ENCODE data around the genes PLEKHJ1 and PEAK3.

- PRO-cap, 2 experiments = no peak in any of the 2 experiments
Measured at GRCh38 chr19:1883689-1884677, 1.3 kb downstream of the ABHD17A start.

DNA sequence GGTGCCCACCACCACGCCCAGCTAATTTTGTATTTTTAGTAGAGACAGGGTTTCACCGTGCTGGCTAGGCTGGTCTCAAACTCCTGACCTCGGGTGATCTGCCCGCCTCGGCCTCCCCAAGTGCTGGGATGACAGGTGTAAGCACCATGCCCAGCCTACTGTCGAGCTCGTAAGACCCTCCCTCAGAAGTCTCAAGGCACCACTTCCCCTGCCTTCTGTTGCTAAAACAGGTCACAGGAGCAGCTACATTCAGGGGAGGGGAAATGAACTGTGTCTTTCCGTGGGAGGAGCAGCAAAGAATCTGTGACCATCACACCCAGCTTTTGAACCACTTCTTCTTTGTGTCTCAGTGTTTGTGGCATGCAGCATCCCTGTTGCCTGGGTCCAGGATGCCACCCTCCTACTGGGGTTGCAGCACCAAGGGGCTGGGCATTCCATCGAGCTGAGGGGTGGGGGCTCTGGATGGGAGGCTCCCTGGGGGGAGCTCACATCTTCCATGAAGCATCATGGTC lies 7.8 kb upstream of the CSNK1G2 start:
- PRO-cap, 2 experiments = no peak in any of the 2 experiments

DNA sequence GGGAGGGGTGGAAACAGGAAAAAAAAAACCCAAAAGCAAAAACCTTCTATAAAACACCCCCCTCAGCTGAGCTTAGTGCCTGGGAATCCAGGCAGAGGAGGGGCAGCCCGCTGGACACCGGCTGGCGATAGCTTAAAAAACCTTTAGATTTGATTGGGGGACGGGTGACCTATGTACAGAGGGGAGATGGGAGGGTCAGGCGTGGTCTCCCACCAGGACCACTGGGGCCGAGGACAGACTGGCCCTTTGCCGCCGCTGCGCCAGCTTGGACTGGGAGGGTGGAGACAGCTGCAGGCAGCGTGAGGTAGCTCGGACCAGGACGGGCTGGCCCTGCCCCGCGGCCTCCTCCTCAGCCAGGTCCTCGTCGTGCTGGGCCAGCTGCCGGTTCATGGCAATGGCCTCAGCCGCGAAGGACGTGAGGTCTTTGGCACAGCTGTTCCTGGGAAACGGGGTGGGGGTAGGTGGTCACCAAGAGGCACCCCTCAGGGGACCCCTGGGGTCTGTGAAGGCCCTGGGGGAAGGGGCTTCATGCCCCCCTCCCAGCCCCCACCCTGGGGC lies 11.5 kb downstream of the MKNK2 start:
- PRO-cap, 2 experiments = no peak in any of the 2 experiments

DNA sequence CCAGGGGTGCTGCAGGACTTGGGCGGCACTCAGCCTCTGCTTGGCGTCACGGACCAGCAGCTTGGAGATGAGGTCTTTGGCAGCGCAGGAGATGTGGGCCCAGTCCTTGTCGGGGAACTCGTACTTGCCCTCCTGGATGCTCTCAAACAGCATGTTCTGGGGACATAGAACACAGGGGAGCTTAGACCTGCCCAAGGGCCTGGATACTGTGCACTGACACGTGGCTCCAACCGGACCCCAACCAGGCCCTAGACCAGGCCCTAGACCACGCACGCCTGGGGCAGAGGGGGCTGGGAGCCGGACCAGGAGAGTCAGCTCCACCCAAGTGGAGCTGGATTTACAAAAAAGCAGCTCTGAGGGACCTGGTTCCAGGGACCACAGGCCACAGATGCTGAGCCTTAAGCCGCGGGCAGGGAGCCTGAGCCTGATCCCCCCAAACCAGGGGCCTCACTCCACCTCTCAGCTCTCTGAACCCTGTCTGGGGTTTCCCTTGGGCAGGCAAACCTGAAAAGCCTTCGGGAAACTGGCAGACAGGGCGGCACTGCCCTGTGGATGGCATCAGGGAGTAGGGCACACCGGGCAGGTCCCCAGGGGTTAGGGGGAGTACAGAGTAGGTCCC lies 9.9 kb downstream of the MKNK2 start:
- PRO-cap, 2 experiments = no peak in any of the 2 experiments

- PRO-cap, 2 experiments = no peak in any of the 2 experiments
Measured at GRCh38 chr19:2092742-2093141, 3.4 kb downstream of the MOB3A start.

- PRO-cap, 2 experiments = no peak in any of the 2 experiments
Measured at GRCh38 chr19:2097077-2097202, 225 bp downstream of the IZUMO4 start.

GRCh38 chr19:2097343-2097894 lies 704 bp downstream of the IZUMO4 start:
- PRO-cap, 2 experiments = no peak in any of the 2 experiments

GRCh38 chr19:2118306-2119039 lies 21.8 kb downstream of the IZUMO4 start:
- PRO-cap, 2 experiments = no peak in any of the 2 experiments

- PRO-cap, 2 experiments = no peak in any of the 2 experiments
Measured at GRCh38 chr19:2154673-2154969, 3.3 kb upstream of the AP3D1 start.

DNA sequence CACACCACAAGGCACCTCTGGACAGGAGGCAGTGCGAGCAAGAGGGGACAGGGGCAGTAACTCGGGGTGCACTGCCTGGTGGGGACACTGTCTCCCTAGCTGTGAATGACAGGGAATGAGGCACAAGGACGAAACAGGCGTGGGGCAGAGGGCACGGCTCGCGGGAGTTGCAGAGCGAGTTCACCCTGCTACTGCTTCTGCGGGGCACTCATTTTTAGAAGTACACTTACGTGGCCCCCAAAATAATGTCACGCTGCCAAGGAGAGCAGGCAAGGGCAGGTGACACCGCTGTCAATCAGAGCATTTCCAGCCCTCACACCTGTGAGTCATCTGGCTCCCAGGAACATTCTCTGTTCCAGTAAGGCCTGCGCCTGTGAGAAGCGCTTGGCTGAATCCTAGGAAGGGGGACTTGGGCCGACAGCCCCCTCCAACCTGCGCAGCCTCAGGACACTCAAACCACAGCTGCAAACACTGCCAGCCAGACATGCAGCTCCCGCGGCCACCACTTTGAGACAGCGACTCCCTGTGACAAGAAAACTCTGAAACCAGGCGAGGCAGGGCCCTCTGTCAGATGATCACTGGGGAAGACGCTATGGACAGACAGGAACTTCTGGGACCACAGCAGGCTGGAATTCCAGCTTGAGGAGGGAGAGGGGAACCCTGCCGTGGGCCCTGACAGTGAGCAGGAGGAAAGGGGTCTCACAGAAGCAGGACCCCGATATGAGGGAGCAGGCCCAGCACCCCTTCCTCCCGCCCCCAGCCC lies 12.7 kb downstream of the DOT1L start:
- PRO-cap, 2 experiments = no peak in any of the 2 experiments

GRCh38 chr19:2179745-2180255 lies 16.1 kb downstream of the DOT1L start:
- PRO-cap, 2 experiments = no peak in any of the 2 experiments

DNA sequence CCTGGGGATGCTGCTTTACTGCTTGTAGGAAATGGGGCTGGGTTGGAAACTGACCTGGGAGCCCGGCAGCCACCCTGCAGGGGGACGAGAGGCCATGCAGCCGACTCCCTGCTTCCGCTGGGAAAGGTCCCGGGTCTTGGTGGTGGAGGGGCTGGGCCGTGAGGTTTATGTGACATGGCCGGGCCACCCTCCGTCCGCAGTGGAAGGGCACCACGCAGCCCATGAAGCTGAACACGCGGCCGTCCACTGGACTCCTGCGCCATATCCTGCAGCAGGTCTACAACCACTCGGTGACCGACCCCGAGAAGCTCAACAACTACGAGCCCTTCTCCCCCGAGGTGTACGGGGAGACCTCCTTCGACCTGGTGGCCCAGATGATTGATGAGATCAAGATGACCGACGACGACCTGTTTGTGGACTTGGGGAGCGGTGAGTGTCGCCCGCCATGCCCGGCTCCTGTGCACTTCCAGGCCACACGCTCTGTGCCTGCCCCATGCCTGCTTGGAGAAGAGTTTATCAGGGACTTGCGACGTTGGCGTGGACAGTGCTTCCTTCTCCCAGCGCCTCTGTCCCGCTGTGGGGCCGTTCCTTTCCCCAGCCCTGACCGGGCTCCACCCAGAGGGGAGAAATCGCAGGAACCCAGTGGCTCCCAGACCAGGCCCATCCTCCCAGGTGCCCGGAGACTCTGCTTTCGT lies 27.2 kb downstream of the DOT1L start:
- PRO-cap, 2 experiments = no peak in any of the 2 experiments

GRCh38 chr19:2196939-2197768 lies 33.4 kb downstream of the DOT1L start:
- PRO-cap, 2 experiments = no peak in any of the 2 experiments

DNA sequence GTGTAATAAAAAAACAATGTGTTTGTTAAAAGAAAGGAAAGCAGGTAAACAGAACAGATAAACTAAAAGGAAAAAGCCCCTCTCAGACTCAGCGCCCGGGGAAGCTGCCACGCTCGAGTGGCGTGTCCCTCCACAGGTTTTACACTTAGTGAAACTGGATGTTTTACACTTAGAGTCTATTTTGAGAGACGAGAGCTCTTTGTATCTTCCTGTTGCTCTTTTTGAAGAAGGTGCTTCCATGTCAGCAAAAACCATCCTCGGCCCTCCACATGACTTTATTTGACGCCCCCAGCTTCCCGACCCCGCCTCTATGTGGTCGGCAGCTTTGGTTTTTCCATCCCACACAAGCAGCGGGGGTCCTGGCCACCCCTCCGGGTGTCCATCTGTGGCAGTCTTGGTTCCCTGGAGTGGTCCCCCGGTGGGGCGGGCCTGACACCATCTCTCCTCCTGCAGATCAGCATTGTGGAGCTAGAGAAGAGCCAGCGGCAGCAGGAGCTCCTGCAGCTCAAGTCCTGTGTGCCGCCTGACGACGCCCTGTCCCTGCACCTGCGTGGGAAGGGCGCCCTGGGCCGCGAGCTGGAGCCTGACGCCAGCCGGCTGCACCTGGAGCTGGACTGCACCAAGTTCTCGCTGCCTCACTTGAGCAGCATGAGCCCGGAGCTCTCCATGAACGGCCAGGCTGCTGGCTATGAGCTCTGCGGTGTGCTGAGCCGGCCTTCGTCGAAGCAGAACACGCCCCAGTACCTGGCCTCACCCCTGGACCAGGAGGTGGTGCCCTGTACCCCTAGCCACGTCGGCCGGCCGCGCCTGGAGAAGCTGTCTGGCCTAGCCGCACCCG lies 20.1 kb downstream of the PLEKHJ1 start:
- PRO-cap, 2 experiments = no peak in any of the 2 experiments

DNA sequence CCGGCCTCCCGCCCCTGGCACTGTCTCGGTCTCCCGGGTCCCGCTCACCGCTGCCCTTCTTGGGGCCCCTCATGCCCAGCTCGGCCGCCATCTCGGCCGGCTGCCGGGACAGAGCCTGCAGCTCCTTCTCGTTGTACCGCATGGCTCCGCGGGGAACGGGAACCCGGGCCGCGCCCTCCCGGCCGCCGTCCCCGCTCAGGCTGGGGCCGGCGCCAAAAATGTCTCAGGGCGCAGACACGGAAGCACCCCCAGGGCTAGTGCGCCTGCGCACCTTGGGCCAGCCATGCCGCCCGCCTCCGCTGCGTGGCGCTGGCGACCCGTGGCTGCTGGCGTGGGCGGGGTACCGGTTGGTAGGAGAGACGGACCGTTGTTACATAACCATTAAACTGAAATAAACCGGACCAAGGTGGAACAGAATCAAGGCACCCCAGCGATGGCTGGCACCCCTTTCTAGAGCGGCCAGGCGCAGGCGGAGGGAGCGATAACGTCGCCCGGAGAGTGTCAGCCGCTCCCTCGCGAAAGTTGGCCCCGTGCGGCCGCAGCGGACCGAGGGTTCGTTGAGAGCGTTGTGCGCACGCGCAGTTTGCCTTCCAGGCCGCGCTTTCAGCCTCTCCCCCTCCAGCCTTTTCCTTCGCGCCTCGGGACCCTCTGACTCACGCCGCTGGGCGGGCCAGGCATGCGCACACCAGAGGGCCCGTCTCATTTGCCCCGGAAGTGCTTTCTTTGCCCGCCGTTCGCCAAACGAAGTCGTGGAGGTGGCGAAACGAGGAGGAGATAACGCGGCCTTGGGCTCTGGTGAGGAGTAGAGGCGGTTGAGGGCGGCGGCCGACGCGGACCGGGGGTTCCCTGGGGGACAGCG lies at the start of gene PLEKHJ1:
Gene PLEKHJ1 (minus strand): TSS at position 223 of the 859 bp plus-strand sequence.
- PRO-cap, 2 experiments = peak in 2 of 2 experiments; most common plus-strand start position 404 of the sequence (in 2); most common minus-strand start position 197 of the sequence (in 2)

GRCh38 chr19:2243759-2244140 lies 5.4 kb upstream of the AMH start:
- PRO-cap, 2 experiments = no peak in any of the 2 experiments

DNA sequence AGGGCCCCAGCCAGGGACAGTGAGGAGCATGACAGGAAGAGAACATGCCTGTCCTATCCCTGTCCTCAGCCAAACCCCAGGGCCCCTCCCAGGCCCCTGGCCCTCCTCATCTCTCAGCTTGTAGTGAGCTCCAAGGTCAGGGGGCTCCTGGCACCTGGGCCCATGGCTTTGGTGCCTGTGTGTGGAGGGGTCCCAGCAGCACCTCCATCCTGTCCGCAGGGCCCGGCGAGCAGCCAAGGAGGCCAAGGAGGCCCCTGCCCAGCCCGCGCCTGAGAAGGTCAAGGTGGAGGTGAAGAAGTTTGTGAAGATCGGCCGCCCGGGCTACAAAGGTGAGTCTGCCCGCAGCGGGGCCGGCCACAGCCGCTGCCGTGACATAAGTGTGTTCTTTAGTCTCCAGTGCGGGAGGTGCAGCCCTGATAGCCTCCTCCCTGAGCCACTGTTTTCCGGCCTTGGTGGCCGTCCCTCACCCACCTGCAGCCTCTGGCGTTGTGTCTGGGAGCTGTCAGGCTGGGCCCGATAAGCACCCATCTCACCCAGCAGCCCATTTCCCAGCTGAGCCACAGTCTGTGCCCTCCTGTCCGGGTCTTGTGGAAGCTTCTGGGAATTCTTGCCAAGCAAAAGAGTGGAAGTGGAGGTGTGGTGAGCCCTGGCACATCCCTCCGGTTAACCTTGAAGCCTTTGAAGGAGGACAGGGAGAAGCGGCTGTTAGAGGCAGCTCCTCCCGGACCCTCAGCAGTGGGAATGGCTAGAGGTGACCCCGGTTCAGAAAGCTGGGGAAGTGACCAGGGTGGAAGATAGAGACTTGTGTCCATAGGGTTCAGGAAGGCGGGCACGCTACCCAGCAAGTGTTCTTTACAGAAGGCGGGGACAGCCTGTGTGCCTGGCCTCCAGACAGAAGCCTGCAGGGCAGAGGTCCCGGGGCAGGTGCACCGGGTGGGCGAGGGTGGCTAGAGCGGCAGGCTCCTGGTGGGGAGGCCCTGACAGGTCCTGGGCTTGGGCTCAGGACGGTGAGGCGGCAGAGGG lies 3.6 kb upstream of the AMH start:
- PRO-cap, 2 experiments = no peak in any of the 2 experiments

DNA sequence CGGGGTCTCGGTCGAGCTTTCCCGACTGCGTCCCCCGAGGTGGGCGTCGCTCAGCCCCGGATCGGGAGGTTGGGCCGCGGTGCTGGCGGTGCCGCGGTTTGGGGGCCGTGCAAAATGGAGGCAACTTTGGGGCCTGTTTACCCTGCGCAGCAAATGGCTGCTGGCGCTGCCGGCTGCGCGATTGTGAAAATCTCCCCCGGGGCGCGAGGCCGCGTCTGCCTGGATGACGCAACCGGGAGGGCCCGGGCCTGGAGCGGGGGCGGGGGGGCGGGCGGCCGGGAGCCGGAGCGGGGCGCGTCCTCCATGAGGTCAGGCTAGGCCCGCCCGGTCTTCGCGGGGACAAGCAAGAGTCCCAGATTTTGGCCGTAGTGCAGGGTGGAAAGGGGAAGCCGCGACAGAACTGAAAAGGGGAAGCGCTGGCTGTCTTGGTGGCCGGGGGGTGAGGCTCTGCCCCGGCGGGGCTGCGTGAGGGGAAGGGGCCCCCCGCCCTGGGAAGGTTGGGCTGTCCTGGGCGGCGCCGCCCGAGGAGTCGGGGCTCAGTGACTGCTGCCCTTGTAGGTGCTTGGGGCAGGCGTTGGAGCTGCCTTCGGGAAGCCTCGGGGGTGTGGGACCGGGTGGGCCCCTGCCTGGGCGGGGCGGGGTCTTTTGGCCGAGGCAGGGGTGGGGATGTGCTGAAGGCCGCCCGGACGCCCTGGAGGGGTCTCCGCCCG lies 11.2 kb downstream of the PEAK3 start:
- PRO-cap, 2 experiments = peak in 2 of 2 experiments; most common plus-strand start position 368 of the sequence (in 2); most common minus-strand start position 183 of the sequence (in 2)

GRCh38 chr19:2276646-2277456 lies 5.1 kb downstream of the PEAK3 start:
- PRO-cap, 2 experiments = no peak in any of the 2 experiments

- PRO-cap, 2 experiments = no peak in any of the 2 experiments
Measured at GRCh38 chr19:2281757-2282513, at the start of gene PEAK3. PEAK3 (minus strand) TSS chr19:2282175.